ENCODE measurements around the gene CD300LF.

- PRO-cap: no peak
Measured at GRCh38 chr17:74380078-74380453, 12.8 kb downstream of the GPR142 start.

GRCh38 chr17:74443703-74444037 lies 11.8 kb downstream of the GPRC5C start:
- PRO-cap: no peak

- PRO-cap: no peak
Measured at GRCh38 chr17:74449230-74449558, 17.2 kb upstream of the CD300A start.

DNA sequence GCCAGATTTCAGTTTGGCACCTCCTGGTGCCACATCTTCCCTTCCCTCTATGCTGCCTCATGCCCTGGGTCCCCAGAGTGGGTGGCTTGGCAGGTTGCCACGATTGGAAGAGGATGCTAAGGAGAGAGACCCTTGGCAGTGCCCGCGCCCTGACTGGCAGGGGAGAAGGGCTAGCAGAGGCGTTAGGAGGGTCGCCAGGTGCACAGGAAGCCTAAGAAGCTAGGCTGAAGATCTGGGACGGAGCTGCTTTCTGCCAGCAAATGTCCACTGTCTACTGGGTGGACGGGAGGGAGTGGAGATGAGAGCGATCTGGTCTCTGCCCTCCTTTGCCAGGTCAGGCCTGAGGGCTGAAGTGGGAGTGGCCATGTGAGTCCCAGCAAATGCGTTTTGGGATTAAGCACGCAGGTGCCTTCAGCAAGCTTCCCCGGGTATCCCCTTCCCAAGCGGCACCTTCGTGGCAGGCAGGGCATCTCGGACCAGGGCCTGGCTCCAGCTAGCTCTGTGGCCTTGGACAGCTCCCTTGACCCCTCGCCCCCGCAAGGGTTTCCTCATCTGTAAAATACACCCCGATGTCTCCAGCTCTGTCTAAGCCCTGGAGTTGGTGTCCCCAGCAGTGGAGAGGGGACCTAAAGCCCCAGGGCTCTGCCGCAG lies 13.4 kb upstream of the CD300A start:
- PRO-cap: no peak

- PRO-cap: no peak
Measured at GRCh38 chr17:74712842-74713146, at the start of gene CD300LF. TSS of gene CD300LF (minus strand) at chr17:74712923.

GRCh38 chr17:74730580-74730862 lies 6.5 kb upstream of the RAB37 start:
- PRO-cap: no peak

DNA sequence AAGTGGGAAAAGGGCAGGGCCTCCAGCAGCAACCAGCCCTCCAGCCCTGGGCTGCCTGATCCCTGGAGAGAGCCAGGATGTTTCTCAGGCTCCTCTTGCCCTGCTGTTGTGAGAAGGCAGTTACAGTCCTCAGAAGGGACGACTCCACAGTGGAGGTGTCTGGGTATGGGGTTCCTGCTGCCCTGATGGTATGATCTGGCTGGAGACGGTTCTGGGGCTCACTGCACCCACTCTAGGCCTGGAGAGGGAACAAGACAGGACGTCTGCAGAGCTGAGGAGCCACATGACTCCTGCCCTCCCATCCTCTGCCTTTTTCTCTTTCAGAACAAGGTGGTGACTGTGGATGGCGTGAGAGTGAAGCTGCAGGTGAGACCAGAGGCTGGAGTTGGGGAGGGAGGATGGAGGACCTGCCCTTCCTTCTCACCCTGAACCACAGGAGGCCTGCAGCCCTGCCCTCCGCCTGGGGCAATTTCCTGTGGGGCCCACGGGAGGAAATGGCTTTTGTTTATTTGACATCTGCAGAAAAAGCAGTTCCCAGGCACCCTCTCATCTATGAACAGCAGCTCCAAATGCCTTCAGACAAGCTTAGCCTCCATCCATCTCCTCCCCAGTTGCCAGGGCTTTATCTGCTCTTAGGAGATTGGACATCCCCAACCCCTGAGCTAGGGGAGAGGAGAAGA lies 5.0 kb downstream of the RAB37 start:
- PRO-cap: no peak

DNA sequence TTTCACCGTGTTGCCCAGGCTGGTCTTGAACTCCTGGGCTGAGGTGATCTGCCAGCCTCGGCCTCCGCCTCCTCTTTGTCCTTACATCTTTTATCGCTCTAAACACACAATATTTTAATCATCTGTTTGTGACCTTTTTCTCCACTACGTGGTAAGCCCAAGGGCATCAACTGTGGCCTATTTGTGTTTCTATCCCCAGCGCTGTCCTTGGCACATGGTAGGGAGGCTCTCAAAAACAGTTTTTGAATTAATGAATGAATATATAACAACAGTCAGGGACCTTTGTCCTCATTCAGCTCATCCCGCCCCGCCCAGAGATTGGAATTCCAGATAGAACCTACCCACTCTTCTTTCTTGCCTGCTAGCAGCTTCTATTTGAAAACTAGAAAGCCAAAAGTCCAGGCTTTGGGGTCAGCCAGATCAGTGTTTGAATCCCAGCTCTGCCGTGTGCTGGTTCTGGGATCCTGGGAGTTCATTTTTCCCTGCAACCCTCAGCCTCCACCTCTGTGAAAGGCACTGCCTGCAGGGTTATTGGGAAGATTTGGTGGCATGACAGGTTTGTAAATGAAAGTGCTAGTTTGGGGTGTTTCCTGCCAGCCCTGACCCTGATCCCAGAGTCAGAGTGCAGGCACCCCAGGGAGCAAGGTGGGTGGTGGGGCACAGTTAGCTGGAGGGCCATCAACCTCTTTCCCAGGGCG lies 4.4 kb downstream of the NHERF1 start:
- PRO-cap: no peak

GRCh38 chr17:74767958-74768787 lies 8.0 kb downstream of the NAT9 start:
- PRO-cap: no peak

DNA sequence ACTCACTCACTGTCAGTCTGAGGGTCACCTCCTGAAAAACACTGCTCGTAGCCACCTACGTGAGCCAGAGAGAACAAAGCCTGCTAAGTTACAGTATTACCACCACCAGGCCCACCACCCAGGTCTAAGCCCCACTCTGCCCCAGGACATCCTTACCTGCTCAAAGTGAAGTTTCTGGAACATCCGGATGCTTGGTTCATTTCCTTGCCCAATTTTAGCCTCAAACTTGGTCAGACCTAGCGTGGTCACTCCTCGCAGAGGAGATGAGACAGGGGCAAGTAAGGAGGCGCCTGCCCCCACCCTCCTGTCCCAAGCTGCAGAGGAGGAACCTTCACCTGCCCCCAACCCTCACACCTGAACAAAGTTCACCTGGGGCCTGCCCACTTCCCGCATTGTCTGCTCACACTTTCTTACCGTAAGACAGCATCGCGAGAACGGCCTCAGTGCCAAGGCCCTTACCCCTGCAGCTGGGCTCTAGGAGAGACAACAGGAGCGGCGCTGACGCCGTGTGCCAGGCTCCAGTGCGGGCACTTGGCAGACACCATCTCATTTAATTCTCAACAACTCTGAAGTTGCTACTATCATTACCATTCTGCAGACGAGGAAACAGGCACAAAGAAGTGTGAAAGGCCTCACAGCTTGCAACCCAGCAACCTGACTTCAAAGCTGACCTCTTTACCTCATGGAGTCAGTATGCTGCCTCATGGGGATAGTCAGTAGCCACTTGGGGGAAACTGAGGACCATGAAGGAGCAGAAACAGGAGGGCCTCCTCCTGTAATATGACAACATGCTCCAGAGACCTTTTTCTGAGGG lies 4.1 kb downstream of the NAT9 start:
- PRO-cap: no peak

DNA sequence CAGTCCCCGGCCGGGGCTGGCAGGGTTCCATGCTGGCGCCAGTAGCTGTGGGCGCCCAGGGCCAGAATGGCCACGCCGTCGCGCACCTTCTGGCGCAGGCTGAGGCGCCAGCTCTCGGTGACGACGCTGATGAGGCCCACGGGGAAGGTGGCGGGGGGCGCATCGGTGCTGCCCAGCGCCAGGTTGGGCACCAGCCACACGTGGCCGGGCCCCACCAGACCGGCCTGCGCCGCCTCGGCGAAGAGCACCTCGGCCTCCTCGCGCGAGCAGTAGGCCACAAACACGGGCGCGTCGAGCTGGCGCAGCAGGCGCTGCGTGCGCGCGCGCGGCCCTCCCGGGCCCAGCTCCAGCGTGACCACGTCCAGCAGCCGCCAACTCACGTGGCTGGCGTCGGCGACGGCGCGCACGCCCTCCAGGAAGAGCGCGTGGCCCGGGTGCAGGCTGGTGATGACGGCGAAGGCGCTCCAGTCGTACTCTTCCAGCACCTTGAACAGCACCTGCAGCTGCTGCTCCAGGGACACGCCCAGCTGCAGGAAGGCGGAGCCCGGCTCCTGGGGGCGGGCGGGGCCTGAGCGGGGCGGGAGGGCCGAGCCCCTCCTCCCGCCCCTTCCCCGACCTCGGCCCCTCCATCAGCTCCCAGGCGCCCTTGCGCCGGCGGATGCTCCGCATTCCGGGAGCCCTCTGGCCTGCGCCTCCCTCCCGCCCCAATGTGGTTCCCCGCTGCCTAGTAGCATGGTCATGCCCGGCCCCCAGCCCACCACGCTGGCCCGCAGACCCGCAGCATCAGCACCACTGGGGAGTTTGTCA lies 7.4 kb downstream of the GRIN2C start:
- PRO-cap: no peak

- PRO-cap: no peak
Measured at GRCh38 chr17:74924465-74924777, 348 bp downstream of the OTOP2 start.

GRCh38 chr17:74971870-74972548 lies 550 bp downstream of the HID1 start:
- PRO-cap: no peak

- PRO-cap: no peak
Measured at GRCh38 chr17:74991709-74992140, 4.3 kb downstream of the CDR2L start.

DNA sequence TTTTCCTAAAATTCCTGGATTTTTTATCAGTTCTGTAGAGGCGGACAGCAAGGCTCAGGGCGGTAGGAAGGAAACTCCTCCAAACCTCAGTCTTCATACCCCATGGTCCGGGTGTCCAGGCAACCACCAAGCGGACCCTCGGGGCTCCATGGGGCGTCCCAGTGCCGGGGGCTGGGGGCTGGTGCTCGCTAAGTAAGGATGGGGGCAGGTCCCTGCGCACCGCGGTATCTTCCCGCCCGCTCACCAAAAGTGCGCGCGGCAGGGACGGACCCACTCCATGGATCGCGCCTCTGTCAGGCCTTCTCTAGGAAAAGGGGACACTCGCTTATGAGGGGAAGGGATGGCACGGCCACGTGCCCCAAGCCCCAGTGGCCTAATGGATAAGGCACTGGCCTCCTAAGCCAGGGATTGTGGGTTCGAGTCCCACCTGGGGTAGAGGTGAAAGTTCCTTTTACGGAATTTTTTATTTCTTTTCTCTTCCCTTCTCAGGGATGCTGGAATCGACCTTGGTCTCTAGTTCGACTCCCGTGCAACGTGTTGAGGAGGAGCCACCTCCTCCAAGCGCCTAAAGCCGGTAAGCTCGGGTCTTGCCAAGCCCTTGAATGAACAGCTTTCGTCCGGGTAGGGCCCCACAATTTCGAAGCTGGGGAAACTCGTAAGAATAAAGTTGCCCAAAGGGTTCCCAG lies 13.1 kb downstream of the ATP5PD start:
- PRO-cap: bidirectional peak, plus-strand start at position 403 of the sequence, minus-strand start at position 286 of the sequence

GRCh38 chr17:75077296-75078266 lies 10.2 kb upstream of the SLC16A5 start:
- PRO-cap: bidirectional peak, plus-strand start at chr17:75077667, minus-strand start at chr17:75077653

DNA sequence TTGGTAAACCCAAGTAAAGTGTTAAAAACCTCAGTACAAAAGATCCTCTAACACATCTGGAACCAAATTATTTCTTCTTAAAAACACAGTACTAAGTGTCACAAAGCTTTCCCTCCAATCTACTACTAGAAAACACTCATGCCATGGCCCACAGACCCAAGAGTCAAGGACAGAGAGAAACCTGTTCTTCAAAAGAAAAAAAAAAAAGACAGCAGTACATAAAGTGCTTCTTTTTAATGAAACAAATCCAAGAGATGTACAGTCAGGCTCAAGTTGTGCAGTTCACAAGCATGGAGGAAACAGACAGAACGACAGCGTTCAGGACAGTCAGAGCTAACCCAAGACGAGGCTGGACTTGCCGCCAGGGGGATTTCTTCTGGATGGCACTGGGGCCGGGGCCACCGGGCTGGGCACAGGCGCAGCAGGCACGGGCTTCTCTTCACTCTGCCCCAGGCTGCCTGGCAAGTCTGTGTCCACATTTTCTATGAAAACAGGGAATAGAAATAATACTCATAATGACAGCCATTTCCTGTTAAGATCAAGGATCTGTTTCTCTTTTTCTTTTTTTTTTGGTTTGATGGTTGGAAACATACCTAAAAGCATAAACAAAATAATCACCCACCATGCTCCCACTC lies 4.3 kb upstream of the NT5C start:
- PRO-cap: no peak

DNA sequence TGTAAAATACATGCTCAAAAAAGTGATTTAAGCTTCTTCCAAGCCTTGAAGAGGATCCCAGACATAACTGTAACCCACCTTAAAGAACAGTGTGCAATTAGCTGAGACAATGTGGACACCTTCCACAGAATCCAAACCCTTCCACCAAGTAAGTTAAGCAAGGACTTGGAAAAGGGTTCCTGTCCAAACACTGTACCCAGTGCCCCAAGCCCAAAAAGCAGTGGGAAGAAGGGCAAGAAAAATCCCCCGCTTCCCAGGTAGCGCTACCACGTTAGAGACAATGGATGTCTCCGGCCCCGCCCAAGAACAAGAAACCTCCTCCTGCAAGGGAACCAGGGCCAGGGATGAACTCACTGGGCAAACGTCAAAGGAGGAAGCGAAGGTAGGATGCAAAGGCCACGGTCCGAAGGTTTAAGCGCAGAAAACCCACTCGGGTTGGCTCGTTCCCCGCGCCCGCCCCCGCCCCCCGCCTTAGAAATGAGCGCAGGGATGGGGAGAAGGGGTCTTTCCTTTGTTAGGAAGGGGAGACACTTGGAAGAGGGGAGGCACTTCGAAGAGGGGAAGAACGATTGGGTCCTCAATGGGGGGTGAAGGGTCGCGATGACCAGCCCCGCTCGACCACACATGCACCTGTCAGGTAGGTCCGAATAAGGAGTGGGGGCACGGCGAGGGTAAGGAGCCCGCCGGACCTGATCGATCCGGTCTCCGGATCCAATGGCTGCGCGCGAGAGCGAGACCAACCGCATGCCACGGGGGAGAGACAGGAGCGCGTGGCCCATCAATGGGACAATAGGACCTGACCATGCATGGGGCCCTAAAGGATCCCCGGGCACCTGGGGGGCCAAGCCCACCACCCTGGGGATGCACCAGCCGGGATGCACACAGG lies 929 bp downstream of the JPT1 start:
- PRO-cap: no peak

GRCh38 chr17:75181627-75182782 lies 754 bp downstream of the SUMO2 start:
- PRO-cap: bidirectional peak, plus-strand start at chr17:75182651, minus-strand start at chr17:75182563

DNA sequence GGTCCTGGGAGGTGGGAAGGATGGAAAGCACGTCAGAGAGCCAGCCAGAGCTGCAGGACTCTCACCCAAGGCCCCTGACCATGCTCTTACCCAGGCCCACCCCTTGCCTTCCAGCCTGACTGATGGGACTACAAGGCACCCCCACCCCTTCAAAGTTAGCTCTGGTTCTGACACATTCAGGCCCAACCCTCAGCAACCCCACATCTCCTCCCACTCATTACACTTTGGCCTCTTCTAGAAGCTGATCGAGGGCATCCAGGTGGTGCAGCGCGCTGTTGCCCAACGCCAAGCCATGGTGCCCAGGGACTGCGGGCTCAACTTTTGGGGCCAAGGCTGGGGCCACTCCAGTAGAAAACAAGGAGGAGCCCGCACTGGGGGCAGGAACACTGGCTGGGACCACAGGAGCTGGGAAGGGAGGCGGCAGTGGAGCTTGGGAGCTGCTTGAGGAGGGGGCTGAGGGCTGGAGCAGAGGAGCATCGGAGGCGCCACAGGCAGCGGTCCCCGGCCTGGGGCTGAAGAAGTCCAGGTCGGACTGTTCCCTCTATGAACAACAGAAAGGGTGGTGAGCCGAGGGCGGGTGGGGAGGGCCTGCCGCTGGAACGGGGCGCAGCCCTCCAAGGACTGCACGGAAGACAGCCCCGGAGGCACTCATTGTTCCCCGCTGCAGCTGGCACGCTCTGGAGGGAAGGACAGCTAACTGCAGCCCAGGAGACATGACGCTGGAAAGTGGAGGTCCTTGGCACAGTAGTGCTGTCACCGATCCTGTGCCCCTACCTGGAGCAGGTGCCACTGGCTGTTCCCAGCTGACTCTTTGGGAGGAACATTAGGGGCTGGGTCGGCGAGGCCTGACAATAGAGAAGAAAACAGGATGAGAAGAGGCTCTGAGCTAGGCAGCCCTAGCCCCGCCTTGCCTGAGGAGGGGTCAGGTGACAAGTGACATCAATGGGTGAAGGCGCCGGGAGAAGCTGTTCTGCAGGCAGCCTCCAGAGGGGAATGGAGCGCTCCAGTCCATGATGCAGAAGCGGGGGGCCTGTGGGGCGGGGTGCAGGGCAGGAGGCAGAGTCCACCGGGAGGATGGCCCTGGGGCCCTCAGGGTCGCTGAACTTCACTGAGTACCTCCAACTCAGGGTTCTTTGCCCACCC lies 21.5 kb downstream of the GGA3 start:
- PRO-cap: no peak

Data from anterior vena cava (tissue), 1 donor.